ENCODE measurements around a stretch of chr1.

DNA sequence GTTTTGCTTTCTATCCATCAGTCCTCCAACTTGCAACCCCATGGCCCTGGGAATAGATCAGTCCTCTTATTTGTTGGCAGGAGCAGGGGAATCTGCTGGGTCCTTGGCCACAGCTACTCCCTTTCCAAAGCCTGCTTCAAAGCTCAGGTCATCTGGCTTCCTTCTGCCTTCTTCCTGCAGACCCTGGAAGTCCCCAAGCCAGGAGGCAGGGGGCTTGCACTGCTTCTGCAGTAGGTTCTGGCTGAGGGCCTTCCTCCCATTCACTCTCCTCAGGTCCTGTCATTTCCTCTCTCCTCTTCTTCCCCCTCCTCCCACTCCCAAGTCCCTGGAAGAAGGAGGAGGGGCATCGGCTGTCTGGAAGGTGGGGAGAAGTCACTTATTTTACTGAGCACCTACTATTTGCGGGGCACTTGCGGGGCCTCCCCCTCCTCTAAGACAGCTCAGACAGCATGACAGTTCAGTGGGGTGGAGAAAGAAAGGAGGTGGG lies 785 bp upstream of the NAV1 start:
- PRO-cap, result no peak

DNA sequence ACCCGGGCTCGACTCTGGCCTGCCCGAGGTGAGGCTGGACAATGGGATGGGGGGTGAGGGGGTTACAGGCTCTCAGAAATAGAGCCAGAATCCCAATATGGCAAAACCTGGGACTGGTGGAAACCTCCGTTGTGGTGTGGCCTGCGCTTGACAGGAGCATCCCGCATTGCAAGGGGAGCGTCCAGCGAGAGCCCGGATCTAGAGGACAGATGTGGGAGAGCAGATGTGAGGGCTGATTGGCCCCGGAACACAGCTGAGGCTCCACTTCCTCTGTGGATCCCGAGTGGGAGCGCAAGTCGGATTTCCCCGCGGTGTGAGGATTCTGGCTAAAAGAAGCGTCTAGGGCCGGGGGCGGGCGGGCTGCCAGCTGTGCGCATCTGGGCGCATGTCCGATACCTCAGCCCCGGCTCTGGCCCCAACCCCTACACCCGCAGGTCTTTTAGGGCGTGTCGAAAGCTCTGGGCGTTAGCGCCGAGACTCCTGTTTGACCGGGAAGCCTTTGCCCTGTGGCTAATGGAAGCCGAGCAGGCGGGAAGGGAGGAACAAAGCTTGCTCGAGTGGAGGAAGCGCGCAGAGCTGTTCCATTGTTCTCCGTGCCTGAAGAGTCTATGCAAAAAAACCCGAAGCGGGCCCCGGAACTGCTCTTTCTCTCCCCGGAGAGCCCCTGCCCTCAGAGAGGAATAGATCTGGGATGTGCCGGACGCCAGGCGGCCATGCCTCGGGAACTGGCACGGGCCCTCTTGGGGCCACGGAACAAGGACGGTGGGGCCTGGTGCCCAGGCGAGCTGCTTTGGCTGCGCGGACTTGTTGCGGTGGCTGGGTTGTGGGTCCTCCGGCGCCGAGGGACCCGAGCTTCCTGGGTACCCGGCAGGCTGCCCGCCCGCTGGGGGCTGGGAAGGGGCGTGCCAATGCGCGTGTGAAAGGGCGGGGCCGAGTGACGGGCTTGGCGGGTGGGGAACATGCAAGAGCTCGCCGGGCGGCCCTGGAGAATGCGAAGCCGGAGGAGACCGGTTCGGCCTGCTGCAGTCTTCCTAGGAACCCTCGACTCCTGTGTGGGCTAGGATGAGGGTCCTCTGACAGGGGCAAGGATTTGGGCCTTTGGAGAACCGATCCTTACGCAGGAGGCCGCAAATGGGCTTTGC lies 111.1 kb downstream of the NAV1 start:
- PRO-cap, result bidirectional peak, plus-strand start at position 986 of the sequence, minus-strand start at position 858 of the sequence

DNA sequence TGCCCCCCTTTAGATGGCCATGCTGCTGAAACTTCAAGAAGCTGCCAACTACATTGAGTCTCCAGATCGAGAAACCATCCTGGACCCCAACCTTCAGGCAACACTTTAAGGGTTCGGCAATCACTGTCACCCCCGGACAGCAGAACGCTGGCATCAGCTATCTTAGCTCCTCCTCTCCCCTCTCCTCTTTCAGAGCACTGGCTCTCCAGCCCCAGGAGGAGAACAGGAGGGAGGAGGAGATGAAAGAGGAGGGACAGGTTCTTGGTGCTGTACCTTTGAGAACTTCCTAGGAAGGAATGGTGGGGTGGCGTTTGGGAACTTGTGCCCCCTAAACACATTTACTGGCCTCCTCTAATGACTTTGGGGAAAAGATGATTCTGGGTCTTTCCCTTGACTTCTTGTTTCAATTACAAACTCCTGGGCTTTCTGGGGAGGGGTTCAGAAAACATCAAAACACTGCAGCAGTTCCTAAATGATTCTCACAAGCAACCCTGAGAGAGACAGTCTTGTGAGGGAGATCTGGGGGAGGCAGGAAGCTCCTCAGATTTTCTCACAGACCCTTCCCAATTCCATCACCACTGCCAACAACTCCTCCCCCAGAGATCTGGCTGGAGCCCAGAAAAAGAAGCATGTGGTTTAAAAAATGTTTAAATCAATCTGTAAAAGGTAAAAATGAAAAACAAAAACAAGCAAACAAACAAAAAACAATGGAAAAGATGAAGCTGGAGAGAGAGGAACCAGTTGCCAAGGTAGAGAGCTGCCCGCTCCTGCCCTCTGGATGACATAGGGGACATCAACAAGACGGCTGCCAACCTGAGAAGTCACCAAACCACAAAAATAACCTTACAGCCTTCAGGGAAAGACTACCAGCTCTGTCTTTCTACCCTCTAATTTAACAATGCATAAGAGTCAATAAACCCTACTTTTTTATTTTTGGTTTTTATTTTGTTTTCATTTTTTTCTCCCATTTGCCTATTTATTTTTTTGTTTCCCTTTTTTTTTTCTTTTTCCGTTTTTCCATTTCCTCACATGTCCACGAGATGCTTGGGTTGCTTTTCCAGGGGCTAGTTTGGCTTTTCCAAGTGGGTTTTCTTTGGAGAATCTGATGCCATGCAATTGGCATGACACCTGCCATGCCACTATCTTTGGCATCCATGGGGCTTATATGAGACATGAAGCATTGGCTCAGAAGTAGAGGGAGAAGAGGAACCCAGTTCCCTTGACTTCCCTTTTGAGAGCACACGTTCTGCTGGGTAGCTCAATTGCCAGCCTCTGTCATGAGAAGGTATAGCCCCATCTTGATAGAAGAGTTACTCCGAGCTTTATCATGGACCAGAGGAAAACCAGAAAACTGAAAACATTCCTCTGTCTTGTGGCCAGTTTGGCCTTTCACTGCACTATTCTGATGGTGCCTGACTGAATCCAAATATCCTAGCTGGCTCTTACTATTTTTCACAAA lies 8.6 kb upstream of the IPO9 start:
- PRO-cap, result no peak

DNA sequence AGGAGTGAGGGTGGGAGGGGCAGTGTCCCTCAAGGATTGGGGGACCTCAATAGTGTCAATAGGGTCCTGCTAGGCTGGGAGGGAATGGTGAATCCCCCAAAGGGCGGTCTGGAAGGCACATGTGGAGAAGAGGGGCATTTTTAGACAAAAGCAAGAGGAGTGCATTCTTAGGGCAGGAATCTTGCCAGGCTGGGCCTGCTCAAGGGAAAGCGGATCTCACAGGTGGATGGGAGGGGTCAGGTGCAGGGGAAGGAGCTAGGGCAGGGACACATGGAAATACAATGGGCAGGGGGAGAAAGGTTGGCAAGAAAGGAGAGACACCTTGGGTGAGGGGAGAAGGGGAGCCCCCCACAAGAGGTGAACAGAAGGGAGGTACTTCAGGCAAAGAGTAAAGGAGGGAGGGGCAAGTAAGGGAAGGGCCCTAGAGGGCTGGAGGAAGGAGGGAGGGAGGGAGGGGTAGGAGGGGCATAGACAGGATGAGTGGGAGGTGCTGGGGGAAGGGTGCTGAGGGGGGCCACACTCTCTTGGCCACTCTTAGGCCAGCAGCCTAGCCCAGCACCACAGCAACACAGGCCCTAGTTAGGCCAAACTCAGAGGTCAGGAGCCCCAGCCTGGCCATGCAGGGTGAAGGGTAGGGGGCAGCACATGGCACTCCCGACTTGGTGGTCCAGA lies 6.0 kb downstream of the SHISA4 start:
- PRO-cap, result no peak

GRCh38 chr1:202006997-202007833 lies 3.2 kb upstream of the ELF3 start:
- PRO-cap, result no peak

DNA sequence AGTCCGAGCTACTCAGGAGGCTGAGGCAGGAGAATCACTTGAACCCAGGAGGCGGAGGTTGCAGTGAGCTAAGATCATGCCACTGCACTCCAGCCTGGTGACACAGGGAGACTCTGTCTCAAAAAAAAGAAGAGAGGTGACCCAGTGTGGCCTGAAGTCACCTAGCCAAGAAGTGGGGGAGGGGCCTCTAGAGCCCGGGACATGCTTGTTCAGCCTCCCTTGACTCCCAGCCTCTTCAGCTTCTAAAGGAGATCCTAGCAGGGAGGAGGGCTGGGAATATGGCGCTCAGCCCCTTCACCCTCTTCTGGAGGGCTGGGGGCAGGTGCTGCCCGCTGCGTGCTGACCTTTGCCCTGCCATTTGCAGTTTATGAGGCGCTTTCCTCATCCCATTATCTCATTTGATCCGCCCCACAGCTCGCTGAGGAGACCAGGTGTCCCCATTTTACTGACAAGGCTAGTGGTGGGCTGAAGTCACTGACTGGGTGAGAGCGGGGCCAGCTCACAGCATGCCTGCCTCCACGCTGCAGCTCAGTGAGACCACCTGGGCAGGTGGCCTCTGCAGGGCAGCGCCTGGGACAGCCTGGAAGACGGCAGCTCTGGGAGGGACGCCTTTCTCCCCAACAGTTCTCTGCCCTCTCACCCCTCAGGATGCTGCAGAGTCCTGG lies 7.4 kb downstream of the ELF3 start:
- PRO-cap, result no peak

GRCh38 chr1:202128083-202128536 lies 5.4 kb downstream of the GPR37L1 start:
- PRO-cap, result no peak

GRCh38 chr1:202157666-202158258 lies 2.6 kb downstream of the PTPN7 start:
- PRO-cap, result no peak

DNA sequence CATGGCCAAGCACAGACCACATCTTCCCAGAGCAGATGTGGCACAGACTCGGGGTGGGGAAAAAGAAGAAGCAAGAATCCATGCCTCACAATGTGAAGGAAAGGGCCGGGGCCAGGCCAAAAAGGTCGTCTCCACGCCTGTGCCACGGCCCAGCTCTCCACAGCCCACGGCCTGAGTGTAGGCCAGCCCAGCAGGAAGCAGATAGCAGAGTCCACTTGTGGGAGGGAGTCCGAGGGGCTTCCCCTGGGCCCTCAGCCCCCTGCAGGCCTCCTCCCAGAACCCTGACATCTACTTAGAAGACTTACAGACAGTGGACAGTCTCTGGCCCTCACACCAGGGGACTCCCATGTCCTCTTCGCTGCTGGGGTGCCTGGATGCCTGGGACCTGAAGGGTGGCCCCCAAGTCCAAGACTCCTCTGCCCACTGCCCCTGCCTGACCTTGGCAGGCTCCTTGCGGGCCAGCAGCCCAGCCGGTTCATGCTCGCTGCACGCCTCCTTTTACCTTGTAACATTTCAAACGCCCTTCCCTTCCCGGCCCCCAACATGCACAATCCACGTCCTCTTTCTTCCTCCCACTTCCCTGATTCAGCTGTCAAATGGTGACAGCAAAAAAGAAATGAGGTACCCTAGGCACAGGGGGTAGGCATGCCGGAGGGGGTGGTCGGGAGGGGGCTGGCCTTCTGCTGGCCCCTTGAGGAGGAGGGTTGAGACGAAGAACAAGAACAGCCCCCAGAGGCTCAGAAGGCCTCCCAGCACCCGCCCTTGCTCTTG lies 865 bp upstream of the PTPN7 start:
- PRO-cap, result no peak

DNA sequence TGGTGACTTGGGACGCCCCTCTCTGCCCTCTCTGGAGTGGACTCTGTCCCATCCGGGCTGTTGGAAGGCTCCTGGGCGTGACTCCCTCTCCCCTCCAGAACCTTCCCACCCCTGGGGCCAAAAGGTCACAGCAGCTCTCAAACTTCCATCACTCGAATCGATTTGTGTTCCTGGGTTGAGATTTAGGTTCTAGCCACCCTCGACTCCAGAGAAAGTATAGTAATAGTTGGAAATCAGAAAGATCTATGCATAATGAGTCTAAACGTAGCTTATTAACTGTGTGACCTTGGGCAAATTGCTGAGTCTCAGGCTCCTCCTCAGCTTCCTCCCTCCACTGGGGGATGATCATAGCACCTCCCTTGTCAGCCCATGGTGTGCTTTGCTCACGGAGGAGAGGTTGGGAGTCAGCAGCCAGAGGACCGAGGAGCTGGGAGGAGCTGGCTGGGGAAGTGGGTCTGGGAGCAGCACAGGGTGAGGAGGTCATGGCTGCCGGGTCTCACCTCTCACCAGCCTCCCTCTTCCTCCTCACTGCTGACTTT lies 2.3 kb upstream of the PTPN7 start:
- PRO-cap, result no peak

GRCh38 chr1:202234328-202234706 lies 40.7 kb downstream of the LGR6 start:
- PRO-cap, result no peak

GRCh38 chr1:202235769-202236858 lies 42.5 kb downstream of the LGR6 start:
- PRO-cap, result no peak

DNA sequence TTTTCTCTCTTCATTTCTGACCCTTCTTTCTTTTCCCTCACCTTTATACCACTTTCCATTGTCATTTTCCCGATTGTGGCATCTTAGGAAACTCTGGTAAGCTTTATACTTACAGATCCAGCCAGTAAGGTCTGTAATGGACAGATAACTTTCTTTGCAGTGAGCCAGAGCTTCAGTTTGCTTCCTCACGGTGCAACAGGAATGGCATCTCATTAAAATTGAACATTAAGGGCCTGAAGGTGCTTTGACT lies 171.5 kb downstream of the SYT2 start:
- PRO-cap, result no peak

DNA sequence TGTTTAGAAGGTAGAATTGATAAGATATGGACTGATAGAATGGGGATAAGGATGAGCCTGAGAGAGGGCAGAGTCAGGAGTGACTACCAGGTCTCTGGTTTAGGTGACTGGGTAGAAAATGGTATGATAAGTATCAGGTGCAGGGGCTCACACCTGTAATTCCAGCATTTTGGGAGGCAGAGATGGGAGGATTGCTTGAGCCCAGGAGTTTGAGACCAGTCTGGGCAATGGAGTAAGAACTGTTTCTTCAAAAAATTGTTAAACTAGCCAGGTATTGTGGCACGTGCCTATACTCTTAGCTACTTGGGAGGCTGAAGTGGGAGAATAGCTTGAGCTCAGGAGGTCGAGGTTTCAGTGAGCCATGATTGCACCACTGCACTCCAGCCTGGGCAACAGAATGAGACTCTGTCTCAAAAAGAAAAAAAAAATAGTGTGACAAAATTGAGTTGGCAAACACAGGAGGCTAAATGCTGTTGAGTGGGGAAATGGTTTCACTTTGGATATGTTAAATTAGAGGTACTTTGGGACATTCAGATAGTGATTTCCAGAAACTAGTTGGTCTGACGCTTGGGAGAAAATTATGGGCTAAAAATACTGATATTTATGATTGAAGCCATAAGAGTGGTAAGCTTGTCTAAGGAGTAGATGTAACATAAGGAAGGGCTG lies 163.9 kb downstream of the SYT2 start:
- PRO-cap, result no peak

GRCh38 chr1:202579631-202580477 lies 130.4 kb downstream of the SYT2 start:
- PRO-cap, result unidirectional peak, minus-strand start at chr1:202580050

- PRO-cap, result no peak
Measured at GRCh38 chr1:202626858-202627304, 83.4 kb downstream of the SYT2 start.

- PRO-cap, result no peak
Measured at GRCh38 chr1:202756058-202756823, 46.0 kb upstream of the SYT2 start.

DNA sequence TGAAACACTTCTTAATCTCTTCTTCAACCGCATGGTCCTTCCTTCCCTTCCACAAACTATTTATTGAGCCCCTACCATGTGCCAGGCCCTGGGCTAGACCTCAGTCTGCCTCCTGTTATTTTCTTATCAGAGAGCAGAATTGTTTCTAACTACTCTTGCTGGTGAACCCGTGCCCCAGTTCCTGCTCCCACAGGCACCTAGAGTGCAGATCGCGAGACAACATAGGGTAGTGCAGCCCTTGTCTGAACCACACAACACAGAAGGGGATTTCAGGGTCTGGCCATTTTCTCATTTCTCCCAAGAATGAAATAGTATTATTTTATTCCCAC lies 533 bp upstream of the ADIPOR1 start:
- PRO-cap, result no peak

DNA sequence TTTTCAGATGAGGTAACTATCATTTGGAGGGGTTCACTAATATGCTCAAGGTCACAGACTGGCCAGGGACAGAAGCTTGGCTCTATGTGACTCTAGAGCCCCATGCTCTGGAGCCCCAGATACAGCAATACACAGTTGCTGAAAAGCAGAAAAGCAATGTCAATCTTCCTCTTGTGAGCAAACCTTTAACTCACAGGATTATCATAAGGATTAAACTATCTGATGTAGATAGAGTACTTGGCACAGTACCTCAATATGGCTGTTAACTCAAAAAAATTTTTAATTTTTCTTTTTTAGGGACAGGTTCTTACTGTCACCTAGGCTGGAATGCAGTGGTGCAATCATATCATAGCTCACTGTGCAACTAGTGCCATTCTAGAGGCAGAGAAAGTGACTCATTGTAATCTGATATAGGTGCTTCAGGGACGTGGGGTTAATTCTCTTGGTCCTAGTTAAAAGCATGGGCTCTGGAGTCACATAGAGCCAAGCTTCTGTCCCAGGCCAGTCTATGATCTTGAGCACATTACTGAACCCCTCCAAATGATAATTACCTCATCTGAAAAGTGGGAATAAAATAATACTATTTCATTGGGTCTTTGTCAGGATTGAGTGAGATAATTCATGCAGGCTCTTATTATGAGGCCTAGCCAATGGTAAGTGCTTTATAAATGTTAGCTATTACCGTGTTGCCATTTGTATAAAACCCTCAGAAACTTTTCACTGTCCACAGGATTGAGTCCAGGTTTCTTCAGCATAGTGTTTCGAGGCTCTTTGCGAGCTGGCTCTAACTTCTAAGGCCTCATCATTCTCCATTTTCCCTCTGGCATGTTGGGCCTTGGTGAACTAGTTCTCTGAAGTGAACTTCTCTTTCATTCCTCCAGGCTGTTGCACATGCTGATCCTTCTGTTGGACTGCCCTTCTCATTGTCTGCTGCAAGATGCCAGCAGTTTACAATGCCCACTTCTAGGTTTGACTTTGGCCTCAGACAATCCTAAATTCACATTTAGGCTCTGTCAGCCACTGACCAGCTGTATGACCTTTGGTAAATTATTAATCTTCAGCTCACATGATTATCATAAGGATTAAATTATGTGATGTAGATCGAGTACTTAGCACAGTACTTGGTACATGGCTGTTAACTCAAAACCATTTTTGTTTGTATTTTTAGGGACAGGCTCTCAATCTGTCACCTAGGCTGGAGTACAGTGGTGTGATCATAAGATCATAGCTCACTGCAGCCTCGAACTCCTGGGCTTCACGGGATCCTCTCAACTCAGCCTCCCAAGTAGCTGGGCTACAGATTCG lies 1.4 kb upstream of the ADIPOR1 start:
- PRO-cap, result no peak

DNA sequence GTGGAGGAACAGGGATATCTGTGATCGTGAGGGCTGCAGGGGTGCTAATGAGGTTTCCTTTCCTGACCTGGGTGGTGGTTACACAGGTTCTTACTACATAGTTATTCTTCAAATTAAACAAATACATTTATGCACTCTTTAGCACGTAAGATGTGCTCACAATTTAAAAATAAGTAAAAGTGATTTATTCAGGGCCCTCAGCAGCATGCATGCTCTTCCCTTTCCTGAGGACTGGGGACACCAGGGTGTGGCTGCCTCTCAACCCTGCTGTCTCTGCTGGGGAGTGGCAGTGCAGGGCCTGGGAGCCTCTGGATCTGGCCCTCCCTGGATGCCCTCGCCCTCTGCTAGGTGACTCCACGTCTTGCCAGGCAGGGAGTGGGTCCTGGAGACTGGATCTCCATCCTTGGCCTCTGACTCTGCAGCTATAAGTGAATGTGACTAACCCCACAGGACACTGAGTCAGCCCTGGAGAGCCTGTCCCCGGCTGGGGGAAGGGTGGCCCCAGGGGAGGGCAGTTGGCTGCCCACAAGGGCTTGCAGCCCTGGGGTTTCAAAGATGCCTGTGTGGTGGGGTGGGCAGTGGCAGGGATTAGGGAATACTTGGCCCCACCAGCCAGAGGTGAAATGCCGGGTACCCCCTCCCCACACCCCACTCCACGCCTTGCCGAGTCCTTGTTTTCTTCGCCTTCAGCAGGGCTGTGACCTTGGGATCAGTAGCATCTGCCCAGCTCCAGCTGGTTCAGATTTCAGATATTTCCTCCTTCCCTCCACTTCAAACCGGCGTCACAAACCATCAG lies 1.8 kb upstream of the MYBPH start:
- PRO-cap, result no peak

Measured in pulmonary lymph node (tissue), 1 donor.